Cardiac fibroblast (primary cell): ENCODE measurements around the genes MEAF6 and SNIP1.

- RRBS: no CpG with 5 or more reads among the region's 6 CpGs
These were observed 50.7 kb upstream of the ZC3H12A start for GRCh38 chr1:37423694-37424009.

GRCh38 chr1:37479913-37480352 is 5.6 kb downstream of the ZC3H12A start:
- RRBS: no CpG with 5 or more reads among the region's 4 CpGs

- RRBS: no CpG with 5 or more reads among the region's 8 CpGs
These were observed 1.4 kb downstream of the MEAF6 start for GRCh38 chr1:37513048-37513624.

- RRBS: 2% methylated on average over 6 of the region's 23 CpGs
These were observed 877 bp downstream of the MEAF6 start for GRCh38 chr1:37513625-37514153.

DNA sequence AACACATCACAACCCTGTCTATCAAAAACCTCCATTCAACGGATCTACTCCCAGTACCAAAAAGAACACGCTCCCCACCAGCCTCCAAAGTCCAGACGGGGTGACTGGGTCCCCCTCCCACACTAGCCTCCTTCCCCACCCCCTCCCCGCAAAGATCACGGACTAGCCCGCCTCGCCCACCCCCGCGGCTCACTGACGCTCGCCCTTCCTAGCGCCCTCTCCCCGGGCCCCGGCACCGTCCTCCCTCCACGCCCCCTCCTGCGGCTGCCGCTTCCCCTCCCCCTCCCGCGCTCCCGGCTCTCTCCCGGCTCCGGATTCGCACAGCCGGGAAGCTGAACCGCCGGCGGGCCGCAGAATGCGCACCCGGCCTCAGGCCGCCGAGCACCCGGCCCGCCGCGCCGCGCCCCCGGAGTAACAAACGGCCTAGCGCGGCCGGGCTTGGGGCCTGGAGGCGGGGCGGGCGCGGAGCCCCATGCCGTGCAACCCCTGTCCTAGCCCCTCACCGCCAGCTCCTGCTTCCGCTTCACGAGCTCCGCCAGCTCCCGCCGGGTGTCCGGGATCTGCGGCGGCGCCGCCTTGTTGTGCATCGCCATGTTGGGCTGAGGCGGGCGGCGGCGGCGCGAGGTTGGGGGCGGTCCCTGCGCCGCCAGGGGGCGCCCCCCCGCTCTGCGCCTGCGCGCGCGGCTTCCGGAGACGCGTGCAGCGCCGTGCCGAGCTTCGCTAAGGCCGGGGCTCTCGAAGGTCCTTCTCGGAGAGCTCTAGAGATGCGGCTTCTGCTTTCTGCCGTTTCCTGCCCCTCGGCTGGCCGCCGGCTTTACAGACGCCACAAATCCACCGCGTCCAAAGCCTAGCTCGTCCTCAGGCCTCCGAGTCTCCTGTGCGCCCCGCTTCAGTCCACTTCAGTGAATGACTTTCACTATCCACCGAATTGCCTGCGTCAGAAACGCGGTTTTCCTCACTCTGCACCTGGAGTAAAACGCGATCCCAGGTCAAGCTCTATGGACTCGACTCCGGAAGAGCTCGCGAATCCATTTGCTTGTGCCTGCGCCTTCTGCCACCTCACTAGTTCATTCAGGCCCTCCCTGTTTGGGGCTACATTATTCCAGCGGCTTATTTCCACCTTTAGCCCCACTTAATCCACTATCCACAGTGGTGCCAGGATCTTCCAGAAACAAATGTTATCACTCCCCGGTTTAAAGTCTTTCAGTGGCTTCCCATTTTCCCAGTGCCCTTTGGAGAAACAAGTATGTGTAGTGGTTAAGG is at the start of gene MEAF6:
Gene MEAF6, minus strand, starts transcription at position 613 of the 1,263 bp plus-strand sequence.
- RRBS: 1% methylated on average over 22 of the region's 112 CpGs

DNA sequence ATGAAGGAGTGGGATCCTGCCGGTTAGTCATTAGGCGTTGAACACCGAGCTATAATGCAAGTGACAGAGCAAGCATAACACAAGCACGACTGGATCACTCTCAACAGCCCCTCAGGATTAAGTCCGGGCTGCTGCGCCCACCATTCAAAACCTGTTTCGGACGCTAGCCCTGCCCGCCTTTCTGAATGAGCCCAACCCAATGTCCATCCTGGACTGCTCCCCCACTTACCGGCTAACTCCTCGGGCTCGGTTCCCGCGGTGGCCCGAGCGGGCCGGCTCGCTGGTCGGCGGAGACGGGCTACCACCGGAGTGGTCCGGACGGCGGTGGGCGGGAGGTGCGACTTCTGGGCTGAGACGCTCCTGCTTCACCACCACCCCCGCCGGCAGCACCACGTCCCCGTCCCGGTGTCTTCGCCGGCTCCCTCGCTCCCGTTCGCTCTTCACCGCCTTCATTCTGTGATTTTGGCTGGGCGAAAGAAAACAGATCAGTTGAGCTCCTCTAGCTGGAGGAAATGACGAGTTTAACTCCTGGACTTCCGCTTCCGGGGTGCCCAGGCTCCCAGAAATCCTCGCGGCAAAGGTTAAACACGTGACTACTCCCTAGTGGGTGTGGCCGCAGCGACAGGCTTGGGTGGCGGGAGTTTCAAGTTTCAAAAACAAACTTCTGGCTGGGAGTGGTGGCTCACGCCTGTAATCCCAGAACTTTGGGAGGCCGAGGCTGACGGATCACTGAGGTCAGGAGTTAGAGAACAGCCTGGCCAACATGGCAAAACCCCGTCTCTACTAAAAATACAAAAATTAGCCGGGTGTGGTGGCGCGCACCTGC is at the start of gene SNIP1:
Gene SNIP1, minus strand, starts transcription at position 517 of the 826 bp plus-strand sequence.
- RRBS: 3% methylated on average over 19 of the region's 56 CpGs

DNA sequence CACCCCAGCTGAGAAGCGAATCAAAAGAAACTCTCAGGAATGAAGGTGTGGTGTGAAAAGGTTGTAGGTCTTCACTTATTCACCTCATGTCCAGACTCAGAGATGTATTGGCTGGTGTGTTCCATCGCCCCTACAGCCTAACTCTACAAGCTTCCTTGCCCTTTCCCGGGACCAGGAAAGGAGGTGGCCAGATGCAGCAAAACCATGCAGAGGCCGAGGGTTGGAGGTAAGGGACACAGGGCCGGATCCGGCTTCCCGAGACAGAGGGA is 12.8 kb downstream of the EPHA10 start:
- RRBS: 27% methylated on average over 3 of the region's 7 CpGs

DNA sequence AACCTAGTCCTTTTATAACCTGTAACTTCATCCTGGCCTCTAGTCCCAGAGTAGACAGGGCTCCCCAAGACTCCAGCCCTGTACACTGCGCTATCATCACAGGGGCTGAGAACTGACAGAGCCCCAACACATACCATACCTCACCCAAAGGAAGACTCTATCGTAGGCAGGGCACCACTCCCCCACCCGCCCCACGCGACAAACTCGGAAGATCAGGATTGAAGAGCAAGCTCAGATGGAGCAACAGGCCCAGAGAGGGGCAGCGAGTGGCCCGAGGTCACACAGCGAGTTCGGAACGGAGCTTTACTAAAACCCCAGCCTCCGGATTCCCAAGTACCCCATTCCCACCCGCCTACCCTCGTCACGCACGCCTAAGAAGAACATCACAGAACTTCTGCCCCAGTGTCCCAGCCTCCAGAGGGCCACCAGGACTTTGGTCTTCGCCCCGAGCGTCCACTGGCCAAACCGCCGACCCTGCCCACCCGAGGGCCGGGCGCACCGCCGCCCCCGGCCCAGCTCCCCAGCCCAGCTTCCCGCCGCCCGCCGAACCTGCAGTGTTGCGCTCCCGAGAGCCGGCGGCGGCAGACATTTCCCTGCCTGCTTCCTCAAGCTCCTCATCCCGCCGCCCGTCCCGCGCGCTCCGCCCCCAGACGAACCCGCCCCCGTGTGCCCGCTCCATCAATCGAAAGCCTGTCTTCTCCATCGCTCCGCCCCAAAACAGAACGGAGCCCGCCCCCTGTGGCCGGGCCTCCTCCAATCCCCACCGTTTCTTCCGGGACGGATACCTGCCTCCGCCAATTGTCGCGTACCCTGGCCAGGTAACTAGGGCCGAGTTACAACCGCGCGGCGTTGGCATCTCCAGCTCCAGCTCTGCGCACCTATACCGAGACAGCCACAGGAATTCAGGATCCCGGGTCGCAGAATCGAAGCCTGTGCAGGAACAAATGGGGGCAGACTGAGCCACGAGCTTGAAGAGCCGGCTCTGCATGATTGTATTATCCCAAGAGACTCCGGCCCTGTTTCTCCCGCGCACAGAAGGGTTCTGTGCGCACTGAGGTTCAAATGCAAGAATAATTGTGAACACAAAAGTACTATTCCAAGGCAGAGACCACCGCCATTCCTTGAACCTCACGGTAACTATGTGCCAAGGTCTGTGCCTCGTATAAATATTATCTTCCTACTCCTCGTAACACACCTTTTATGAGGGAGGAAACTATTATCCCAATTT is 15.3 kb downstream of the INPP5B start:
- RRBS: 2% methylated on average over 5 of the region's 79 CpGs

- RRBS: under 1% methylated on average over 4 of the region's 15 CpGs
These were observed 5.8 kb upstream of the SF3A3 start for GRCh38 chr1:37995642-37995965.

- RRBS: no CpG with 5 or more reads among the region's 1 CpG
These were observed 107.0 kb upstream of the POU3F1 start for GRCh38 chr1:38153701-38153956.

GRCh38 chr1:38246928-38247284 is 200.3 kb upstream of the POU3F1 start:
- RRBS: no CpG with 5 or more reads among the region's 14 CpGs

DNA sequence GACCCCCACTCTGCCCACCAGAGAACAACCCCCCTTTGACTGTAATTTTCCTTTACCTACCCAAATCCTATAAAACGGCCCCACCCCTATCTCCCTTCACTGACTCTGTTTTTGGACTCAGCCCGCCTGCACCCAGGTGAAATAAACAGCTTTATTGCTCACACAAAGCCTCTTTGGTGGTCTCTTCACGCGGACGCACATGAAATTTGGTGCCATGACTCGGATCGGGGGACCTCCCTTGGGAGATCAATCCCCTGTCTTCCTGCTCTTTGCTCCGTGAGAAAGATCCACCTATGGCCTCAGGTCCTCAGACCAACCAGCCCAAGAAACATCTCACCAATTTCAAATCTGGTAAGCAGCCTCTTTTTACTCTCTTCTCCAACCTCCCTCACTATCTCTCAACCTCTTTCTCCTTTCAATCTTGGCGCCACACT is 378.7 kb upstream of the POU3F1 start:
- RRBS: no CpG with 5 or more reads among the region's 9 CpGs

GRCh38 chr1:38872521-38872906 is 634 bp downstream of the MYCBP start:
- RRBS: 1% methylated on average over 6 of the region's 14 CpGs

- RRBS: no CpG with 5 or more reads among the region's 5 CpGs
These were observed 581 bp downstream of the RHBDL2 start for GRCh38 chr1:38941003-38941495.

DNA sequence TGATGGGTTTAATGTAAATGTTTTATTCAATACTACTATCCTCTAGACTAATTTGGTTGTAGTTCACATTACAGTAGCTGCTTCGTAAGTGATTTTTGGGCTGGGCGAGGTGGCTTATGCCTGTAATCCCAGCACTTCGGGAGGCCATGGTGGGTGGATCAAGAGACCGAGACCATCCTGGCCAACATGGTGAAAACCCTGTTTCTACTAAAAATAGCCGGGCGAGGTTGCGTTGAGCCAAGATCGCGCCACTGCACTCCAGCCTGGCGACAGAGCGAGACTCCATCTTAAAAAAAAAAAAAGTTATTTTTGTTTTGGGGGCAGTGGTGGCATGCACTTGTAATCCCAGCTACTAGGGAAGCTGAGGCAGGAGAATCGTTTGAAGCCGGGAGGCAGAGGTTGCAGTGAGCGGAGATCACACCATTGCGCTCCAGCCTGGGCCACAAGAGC is 2.1 kb downstream of the AKIRIN1 start:
- RRBS: no CpG with 5 or more reads among the region's 15 CpGs

- RRBS: no CpG with 5 or more reads among the region's 7 CpGs
These were observed 8.1 kb downstream of the NDUFS5 start for GRCh38 chr1:39034151-39034749.

GRCh38 chr1:39047073-39047700 is 21.0 kb downstream of the NDUFS5 start:
- RRBS: no CpG with 5 or more reads among the region's 9 CpGs

DNA sequence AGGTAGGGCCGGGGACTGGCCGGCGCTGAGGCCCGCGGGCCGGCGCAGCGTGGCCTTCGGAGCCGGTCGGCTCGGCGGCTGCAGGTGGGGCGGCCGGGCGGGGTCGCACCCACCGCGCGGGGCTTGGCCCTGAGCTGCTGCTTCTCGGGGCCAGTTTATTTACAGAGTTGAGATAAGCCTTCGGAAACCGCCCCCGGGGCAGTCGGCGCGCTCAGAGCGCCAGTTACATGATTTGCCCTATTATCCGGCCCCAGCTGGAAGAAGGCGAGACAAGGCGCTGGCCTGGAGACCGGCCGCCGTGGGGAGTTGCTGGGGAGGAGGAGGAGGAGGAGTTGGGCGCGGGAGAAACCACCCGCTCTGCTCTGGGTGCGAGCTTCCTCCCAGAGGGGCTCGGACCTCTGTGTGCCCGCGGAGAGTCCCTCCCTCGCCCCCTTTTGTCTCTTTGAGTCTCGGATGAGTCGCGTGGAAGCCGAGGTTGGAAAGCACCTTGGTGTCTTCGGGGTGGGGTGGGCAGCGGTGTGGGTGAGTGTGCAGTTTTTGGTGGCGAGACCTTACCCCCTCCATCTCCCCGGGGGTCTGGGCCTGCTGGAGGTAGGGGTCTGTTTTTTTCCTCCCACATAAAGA is 79.7 kb downstream of the NDUFS5 start:
- RRBS: 2% methylated on average over 18 of the region's 50 CpGs

DNA sequence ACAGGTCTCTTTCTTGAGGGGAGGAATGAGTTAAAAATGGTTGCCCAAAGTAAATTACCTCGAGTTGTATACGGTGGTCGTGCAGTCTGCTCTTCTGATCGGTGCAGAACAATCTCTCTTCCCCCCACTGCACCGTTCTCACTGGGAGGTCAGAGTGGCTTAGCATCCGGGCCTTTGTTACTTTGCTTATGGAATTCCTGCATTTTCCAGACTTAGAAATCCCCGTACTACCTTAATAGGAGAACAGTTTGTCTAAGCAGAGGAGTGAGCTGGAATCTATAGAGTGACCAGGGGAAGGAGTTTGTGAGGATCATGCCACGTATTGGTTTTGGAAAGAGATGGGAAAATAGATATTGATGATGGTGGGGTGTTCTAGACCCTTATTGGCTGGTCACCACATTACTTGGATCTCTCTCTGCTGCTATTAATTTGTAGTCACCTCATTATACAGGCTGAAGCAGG is 81.3 kb downstream of the NDUFS5 start:
- RRBS: no CpG with 5 or more reads among the region's 8 CpGs